ENCODE data around the gene CENATAC.

GRCh38 chr11:118495481-118495837 lies 31.8 kb upstream of the TTC36 start:
- PRO-cap: no peak

- PRO-cap: no peak
Measured at GRCh38 chr11:118543829-118544515, 13.0 kb downstream of the TMEM25 start.

- PRO-cap: bidirectional peak, plus-strand start at chr11:118634990, minus-strand start at chr11:118634875; bidirectional peak, plus-strand start at chr11:118635448, minus-strand start at chr11:118635413
Measured at GRCh38 chr11:118634738-118635766, 27.6 kb downstream of the PHLDB1 start.

GRCh38 chr11:118715098-118716111 lies 36.0 kb upstream of the TREH start:
- PRO-cap: unidirectional peak, plus-strand start at chr11:118715402; bidirectional peak, plus-strand start at chr11:118716112, minus-strand start at chr11:118715820

DNA sequence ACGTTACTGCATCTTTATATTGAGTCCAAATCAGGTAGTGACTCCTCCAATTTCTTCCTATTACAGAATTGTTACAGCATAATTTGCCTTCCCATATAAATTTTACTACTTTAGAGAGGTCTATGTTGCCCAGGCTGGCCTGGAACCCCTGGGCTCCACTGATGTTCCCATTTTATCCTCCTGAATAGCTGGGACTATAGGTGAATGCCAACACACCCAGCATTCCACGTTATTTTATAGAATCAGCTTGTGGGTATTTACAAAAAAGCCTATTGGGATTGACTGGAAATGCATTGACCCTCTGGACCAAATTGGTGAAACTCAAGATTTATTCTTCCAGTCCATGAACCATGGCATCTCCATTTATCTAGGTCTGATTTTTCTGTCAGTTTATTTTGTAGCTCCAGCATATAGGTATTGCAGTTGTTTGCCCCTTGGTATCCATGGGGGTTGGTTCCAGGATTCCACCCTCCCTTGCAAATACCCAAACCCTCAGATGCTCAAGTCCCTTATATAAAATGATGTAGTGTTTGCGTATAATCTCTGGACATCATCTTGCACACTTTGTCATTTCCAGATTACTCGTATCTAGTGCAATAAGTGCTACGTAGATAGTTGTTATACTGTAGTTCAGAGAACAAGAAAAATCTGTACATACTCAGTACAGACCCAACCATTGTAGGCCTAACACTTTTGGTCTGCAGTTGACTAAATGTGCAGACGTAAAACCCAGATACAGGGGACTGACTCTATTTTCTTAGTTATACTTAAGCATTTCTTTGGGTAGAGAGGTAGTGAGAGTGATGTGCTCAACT lies 44.2 kb downstream of the DDX6 start:
- PRO-cap: no peak

GRCh38 chr11:118792086-118793207 lies 1.5 kb upstream of the DDX6 start:
- PRO-cap: unidirectional peak, minus-strand start at chr11:118792398; unidirectional peak, minus-strand start at chr11:118792454; bidirectional peak, plus-strand start at chr11:118793068, minus-strand start at chr11:118792828

GRCh38 chr11:118820865-118821390 lies 30.0 kb upstream of the DDX6 start:
- PRO-cap: no peak

- PRO-cap: no peak
Measured at GRCh38 chr11:118889906-118890338, 6.2 kb downstream of the CXCR5 start.

GRCh38 chr11:118906234-118906667 lies 19.5 kb downstream of the BCL9L start:
- PRO-cap: no peak

DNA sequence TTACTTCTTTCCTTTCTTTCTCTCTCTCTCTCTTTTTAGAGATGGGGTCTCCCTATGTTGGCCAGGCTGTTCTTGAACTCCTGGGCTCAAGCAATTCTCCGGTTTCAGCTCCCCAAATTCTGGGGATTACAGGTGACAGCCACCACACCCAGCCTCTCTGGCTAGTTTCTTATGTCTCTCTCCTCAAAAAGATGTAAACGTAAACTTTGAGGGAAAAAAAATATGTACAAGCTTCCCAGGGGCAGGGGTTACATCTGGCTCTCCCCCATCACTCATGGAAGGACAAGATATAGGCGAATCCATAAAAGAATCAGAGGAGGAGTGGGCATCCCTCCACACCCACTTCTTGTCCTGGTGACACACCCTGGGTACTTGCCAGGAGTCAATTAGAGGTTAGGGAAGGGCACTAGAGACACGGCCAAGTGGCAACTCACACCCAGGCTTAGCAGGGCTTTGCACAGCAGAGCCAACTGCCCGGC lies 19.0 kb downstream of the BCL9L start:
- PRO-cap: no peak

- PRO-cap: bidirectional peak, plus-strand start at chr11:118998138, minus-strand start at chr11:118998002
Measured at GRCh38 chr11:118997910-118998637, at the start of gene CENATAC. Gene CENATAC (plus strand): TSS chr11:118998138.

GRCh38 chr11:118998989-118999488 lies 1.1 kb downstream of the CENATAC start:
- PRO-cap: bidirectional peak, plus-strand start at chr11:118999184, minus-strand start at chr11:118999076

- PRO-cap: no peak
Measured at GRCh38 chr11:119014529-119014717, 3.7 kb downstream of the RPS25 start.

GRCh38 chr11:119096356-119097366 lies 1.4 kb upstream of the H2AX start:
- PRO-cap: no peak

DNA sequence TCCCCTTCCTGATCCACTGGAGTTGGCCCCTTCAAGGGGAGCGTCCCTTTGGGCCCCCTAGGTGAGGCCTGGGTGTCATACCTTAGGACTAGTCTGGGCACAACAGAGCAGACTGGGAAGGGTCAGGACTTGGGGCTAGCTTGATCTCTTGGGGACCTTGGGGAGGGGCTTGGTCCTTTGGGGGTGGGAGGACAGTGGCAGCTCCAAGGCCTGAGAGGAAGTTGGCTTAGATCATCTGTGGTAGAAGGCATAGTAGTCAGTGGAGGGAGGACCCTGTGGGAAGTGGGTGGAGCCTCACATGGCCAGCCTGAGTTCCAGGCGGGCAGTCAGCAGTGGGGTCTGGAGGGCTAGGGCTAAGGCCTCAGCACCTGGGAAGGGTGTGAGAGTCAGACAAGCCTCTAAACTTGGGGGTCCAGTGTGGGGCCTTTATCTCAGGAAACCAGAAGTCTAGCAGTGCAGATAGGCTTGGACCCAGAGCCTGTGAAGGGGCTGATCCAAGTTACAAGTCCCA lies 3.9 kb downstream of the NLRX1 start:
- PRO-cap: no peak

GRCh38 chr11:119186117-119186668 lies 918 bp downstream of the NHERF4 start:
- PRO-cap: no peak

- PRO-cap: no peak
Measured at GRCh38 chr11:119232399-119232754, 26.2 kb downstream of the CBL start.

GRCh38 chr11:119311999-119313055 lies 4.6 kb downstream of the MCAM start:
- PRO-cap: no peak

- PRO-cap: no peak
Measured at GRCh38 chr11:119319435-119319960, 2.6 kb upstream of the MCAM start.

- PRO-cap: no peak
Measured at GRCh38 chr11:119361950-119362341, 15.4 kb upstream of the MFRP start.

Measured in endodermal cell (in vitro differentiated cells).